Mononuclear cell (primary cell): ENCODE data around the gene RAPGEF2.

DNA sequence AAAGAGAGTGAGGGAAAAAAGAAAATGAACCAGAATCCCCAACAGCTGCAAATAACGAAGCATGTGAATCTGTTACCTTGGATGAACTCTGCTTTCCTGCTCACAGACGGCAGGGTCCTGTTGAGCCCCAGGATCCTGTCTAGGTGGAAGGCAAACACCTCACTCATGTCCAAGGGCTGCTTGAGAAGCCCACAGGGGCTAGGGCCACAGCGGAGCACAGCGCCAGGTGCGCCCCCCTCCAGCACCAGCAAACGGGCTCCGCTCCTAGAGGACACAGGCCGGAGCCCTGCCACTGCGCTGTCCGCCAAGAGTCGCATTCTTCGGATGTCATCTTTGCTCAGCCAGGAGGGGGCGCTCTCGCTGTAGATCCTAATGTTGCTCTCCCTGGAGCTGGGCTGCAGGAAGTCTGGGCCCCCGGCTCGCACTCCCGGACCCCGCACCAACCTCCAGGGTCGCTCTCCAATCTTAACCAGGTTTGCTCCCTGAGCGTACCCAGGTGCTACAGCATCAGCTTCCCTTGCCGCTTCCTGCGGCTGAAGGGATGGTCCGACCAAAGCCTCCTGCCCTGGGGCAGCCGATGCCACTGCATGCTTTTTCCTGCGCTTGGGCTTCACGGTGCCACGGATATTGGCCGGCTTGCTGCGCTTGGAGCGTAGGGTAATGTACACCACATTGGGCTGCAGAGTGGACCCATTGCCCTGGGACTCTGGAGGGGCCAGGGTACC, 2.3 kb downstream of the GASK1B start:
- RRBS = 0% methylated on average over 5 of the region's 30 CpGs

- RRBS = no CpG with 5 or more reads among the region's 6 CpGs
These were observed 9.2 kb upstream of the GASK1B start for GRCh38 chr4:158182044-158182464.

GRCh38 chr4:158193736-158194321, 16.5 kb upstream of the TMEM144 start:
- RRBS = no CpG with 5 or more reads among the region's 4 CpGs

DNA sequence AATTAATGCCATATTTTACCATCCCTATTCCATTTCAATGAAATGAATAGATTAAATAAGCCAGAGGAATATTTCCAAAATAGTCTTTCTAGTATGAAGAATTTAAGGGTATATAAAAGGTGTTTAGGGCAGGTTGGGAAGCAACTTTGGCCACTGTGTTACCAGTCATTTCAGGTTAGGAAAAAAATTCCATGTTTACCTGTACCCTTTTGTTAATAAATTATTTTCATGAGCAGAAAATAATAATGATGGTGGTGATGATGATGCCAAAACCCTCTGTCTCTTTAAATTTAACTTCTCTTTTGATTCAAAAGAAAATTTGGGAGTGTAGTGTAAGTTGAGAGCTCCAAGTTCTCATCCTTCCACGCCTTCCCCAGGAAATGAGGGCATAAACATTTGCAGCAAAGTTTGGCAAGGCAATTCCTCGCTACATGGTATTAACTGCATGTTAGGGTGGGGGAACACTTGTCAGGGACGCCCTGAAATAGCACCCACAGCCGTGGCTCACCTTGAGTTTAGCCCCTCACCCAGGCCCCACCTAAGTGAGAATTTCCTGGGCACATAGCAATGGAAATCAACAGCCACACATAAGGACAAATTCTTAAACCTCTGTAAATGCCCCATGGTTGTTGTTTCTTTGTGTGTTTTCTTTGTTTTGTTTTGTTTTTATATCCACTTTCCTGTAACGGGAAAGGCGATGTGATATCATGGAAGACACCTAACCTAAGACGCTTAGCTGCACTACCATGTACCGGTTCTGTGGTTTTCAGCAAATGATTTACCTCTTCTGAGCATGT, 1.8 kb downstream of the RXFP1 start:
- RRBS = no CpG with 5 or more reads among the region's 8 CpGs

DNA sequence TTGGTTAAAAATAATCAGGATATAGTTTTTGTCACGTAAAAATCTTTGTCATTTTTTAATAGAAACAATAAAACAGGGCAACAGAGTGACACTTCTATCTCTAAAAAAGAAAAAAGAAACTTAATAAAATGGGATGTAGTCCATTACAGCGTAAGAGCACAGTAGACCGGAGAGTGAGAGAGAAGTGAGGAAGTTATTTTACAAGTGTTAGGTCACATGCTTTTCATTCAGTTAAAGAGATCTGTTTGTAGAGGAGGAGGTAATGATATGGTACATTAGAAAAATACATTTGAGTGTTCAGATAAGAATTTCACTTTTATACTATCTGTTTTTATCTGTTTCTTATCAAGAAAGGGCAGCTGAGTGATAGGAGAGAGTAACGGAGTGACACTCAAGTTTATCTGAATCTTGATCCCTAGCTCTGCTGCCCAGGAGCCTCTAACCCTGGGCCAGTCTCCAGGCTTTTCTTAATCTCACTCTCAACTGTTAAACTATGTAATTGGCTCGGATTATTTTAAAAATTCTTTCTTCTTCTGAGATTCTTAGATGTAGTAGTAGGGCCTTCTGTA, 38.9 kb downstream of the FNIP2 start:
- RRBS = no CpG with 5 or more reads among the region's 5 CpGs

DNA sequence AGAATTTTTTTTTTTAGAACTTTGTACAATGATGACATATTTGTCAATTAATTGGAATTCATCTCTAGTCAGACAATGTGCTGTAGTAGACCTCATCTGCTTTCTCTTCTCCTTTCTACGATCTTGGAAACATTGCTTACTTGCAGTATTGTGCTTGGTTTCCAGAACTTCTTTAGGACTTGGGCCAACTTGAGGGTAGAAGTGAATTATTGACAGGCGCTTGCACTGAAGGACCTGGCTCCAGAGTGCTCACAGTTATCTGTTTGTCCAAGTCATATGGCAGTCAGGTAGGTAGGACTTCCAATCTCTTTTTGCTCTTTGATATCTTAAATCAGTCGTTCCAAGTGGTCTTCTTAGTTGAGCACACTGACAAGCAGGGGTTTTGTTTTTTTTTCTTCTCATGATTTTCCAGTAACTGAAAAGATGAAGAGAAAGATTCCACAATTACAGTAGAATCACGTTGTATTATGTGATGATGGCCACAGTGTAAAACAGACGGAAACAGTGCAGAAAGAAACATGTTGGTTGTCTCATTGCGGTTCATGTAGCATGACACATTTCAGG, 39.7 kb downstream of the FNIP2 start:
- RRBS = no CpG with 5 or more reads among the region's 6 CpGs

- RRBS = no CpG with 5 or more reads among the region's 1 CpG
These were observed 52.4 kb downstream of the FNIP2 start for GRCh38 chr4:158821200-158821683.

- RRBS = no CpG with 5 or more reads among the region's 3 CpGs
These were observed 74.4 kb downstream of the FNIP2 start for GRCh38 chr4:158843216-158843658.

DNA sequence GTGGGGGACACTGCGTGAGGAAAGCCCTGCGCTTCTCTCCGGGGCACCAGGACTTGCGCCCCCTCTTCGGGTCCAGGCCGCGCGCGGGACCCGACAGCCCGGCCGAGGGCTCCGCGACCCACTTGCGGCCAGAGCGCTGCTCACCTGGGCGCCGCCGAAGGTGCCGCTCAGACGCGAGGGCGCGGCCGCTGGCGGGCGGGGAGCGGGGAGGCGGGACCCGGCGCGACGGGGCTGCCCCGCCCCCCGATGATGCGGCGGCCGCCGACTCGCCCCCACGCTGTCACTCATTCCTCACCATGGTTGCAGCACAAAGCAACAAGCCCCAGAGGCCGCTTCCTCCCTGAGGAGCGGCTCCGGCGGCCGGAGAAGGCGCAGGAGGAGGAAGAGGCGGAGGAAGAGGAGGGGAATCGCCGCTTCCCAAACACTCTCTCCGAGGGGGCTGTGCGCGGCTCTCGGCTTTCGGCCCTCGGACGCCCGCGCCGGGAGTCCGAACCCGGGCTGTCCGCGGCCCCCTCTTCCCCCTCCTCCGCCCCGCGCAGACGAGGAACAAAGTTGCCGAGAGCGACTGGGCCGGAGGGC, at the start of gene RAPGEF2:
TSS of gene RAPGEF2 (plus strand) at position 343 of the 579 bp plus-strand sequence.
- RRBS = 2% methylated on average over 32 of the region's 71 CpGs

DNA sequence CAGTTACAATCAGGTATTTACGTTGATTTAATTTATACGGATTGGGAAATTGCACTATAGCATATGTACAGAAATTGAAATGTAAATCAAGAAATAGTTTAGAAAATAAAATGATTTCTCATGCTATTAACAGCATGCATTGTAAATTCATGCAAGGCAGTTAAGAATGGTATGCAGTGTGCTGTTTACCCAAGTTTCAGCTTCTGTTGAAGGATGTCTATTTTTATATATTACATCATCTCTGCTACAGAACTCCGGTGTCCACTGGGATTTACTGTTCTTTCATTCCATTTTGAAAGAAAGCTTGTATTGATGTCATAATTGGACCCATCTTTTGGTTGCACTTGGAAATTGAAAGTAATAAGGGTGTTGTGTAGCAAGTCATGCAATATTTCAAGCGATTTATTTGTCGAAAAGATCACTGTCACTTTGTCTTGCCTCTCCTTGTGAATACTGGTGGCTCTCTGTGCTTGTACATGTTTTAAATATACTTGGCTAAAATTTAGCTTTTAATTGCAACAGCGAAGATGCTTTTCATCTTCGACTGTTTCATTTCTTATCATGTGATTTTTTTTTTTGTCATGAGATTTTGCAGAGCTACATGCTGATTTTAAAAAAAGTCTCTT, 145.9 kb downstream of the RAPGEF2 start:
- RRBS = no CpG with 5 or more reads among the region's 7 CpGs

DNA sequence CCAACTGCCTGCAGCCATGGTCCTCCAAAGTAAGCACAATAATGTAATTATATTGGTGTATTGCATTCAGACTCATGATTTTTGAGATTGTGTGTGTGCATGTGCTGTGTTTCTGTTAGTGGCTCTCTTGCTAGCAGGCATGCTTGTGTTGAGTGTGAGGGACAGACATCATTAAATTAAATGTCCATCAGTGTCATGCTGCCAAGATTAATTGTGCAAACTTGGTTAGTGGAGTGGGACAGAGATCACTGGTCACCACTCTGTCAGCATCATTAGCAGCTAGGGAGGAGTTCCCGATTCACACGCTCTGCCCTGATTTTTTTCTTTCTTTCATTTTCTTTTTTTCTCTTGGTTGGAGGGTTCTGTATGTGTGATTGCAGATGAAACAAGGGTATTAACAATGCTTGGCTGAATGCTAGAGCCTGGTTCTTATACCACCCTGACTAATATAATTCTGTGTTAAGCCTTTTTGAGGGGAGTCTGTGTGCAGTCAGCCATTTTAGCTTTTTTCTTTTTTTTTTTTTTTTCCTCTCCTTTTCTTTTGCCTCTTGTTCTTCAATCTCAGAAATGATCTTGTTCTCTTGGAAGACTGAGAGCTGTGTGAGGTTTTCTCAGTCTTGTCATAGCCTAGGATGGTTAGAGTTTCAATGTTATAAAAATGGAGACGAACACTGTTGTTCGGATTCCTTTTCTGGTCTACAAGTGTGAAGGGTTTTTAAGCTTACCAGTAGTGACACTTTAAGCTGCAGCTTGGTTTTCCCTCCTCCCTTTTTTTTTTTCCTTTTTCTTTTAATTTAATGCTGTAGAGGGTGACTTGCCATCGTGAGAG, 164.6 kb downstream of the RAPGEF2 start:
- RRBS = no CpG with 5 or more reads among the region's 5 CpGs

GRCh38 chr4:159269089-159269562, 166.2 kb downstream of the RAPGEF2 start:
- RRBS = no CpG with 5 or more reads among the region's 10 CpGs

DNA sequence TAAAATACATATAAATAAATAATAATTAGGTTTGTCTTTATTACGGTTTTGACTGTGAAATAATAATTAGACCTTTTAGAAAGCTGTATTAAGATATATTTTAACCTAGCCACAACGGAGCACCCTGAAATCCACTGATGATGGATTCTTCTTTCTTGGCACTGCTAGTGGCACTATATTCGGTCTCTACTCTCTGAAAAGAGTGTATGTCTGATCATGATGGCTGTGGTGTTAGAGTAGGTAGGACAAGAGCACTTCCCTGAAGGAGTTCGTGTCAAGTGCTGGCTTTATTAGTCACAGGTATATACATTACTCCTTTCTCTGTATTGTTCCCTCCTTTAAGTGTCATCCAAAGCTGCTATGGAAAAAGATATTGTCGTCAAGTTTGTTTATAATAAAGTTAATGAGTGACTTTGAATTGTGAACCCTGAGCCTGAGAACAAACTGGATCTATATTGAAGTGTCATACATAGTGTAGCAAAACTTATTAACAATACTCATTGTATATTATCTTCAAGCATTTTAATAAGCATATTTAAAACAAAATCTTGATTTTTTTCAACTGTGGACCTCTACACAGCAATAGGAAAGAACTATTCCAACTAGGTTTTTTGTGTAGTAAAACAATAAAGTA, 177.5 kb downstream of the RAPGEF2 start:
- RRBS = no CpG with 5 or more reads among the region's 5 CpGs

DNA sequence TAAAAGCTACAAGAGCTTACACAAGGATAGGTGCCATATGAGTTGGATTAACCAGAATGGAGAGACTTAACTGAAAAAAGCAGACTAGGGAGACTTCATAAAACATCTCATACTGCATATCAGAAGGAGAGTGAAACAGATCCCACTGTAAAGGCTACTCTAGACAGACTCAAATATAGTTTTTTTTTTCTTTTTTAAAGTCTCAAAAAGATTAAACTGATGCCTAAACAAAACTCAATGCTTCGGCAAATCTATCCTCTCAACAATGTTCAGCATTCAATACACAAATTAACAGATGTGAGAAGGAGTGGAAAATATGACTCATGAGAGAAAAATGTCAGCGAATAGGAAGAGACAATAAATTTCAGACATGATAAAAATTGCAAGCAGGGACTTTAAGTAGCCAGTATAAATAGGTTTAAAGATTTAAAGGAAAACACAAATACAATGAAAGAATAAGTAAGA, 586.0 kb downstream of the FSTL5 start:
- RRBS = no CpG with 5 or more reads among the region's 2 CpGs

GRCh38 chr4:161817788-161818181, 346.0 kb downstream of the FSTL5 start:
- RRBS = no CpG with 5 or more reads among the region's 8 CpGs

DNA sequence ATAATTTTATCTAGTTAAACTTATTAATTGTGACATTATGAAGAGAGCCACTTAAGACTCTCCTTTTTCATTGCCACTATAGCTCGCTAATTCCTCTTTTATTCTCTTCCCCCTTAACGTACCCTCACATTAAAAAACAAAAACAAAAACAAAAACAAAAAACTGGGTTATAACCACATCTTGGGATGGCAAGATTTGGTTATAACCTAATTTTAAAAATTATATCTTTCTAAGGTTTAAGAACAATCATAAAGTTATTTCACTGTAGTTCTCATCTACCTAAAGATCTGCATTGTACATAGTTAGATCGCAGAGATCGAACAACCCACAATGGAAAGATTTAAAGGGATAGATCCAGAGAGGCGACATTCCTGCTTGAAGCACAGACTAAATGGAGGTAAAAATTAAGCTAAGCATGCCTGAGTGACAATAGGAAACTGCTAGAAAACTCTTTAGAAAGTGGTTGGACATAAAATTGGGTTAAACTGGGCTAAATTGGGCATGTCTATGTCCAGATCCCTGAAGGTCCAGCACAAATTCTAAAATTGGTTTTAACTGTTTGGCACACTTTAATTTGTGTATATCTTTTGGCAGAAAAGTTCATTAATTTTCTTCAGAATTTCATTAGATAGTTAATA, 6.4 kb downstream of the NAF1 start:
- RRBS = no CpG with 5 or more reads among the region's 5 CpGs

DNA sequence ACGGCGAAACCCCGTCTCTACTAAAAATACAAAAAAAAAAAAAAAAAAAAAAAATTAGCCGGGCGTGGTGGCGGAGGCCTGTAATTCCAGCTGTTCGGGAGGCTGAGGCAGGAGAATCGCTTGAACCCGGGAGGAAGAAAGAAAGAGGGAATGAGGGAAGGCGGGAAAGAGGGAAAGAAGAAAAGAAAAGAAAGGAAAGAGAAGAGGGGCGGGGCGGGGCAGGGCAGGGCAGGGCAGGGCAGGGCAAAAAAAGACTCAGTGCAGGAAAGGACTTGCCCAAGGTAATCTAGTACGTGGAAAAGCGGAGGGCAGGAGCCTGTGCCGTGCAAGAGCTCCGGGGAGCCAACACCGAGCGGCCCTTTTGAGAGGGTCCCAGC, 536 bp upstream of the TMA16 start:
- RRBS = 0% methylated on average over 3 of the region's 18 CpGs

- RRBS = no CpG with 5 or more reads among the region's 2 CpGs
These were observed 97.2 kb downstream of the TMA16 start for GRCh38 chr4:163591579-163592149.

DNA sequence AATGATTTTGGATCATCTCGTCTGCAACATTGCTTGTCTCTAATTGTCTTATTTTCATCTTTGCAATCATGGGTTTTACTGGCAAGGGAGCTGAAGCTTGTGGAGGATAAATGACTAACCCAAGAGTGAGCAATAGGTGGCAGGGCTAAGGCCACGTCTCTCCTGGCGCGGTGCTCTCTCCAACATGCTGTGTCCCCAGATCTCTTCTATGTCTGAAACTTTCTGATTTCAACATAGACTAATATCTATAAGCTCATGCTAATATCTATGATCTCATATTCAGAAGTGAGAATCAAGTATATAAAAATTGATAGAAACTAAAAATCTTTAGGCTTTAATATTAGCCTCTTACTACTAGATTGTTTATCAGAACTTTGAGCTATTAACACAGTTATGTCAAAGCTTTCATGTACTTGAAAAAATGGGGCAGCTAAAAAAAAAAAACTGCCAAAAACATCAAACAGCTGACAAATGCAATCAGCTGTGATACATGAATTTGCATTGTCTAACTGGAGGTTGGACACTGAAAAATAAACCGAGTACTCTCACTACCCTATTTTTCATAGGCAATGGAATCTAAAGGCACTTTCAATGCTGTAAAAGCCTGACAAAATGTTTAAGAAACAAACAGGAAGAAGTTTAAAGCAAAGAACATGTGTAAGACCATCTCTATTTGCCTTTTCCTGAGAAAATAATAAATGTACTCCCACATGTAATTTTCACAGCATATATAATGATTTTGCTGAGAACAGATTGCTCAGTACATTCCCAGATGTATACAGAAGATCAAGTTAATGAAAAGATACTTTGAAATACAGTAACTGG, 169.2 kb downstream of the TMA16 start:
- RRBS = no CpG with 5 or more reads among the region's 5 CpGs